ENCODE results near the gene GPX2.

GRCh38 chr14:64110229-64110657 is 183.9 kb downstream of the ESR2 start:
- PRO-cap, result no peak
- RAMPAGE, long total RNA, 4 experiments, result no peak in any of the 4 experiments

- PRO-cap, result no peak
- RAMPAGE, long total RNA, 4 experiments, result no peak in any of the 4 experiments
Measured at GRCh38 chr14:64196352-64197652, 97.4 kb downstream of the ESR2 start.

GRCh38 chr14:64218189-64219056 is 75.7 kb downstream of the ESR2 start:
- PRO-cap, result no peak
- RAMPAGE, long total RNA, 4 experiments, result no peak in any of the 4 experiments

DNA sequence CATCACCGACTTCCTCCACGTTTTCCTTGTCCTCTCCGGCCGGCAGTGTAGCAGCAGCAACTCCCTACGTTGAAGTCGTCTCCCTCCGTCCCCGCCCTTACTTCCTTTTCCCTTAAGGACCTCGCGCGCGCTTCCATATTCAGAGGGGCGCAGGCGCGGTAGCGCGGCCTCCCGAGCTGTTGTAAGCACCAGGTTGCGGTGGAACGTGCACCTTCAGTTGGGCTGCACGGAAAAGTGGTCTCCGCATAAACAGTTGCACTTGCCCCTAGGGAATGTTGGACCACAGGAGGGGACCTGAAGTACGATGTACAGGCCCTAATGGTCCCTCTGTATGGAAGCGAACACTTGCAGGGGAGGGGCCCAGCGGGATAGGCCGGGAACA is 44.7 kb upstream of the ESR2 start:
- PRO-cap, result bidirectional peak, plus-strand start at position 142 of the sequence, minus-strand start outside the sequence
- RAMPAGE, long total RNA, 4 experiments, result no peak in any of the 4 experiments

GRCh38 chr14:64445108-64445901 is 20.0 kb upstream of the AKAP5 start:
- PRO-cap, result no peak
- RAMPAGE, long total RNA, 4 experiments, result no peak in any of the 4 experiments

DNA sequence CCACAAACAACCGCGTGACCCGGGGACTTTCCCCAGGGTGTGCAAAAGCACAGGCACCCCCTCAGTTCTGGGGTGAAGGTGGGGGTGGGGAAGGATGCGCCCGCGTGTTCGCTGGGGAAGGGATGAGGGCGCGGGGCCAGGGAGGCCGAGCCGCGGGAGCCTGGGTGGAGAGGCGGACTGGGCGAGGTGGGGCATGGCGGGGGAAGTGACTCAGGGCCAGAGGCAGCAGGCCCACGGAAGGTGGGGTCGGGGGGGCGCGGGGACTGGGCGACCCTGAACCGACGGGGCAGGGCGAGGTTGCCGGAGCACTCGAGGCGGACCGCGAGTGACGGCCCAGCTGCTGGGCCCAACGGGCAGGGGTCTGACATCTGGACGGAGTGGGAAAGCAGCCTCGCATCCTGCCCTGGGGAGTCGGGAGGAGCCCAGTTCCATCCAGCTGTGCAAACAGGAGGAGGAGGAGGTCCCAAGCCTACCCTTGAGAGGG is 418 bp upstream of the ZBTB25 start:
- PRO-cap, result bidirectional peak, plus-strand start at position 276 of the sequence, minus-strand start at position 179 of the sequence
- RAMPAGE, long total RNA, 4 experiments, result start-site peak on the plus strand in 2 of 4 experiments, centred at positions 269 to 301 of the sequence, 16 to 20 reads per replicate

GRCh38 chr14:64516370-64516798 is 11.8 kb downstream of the ZBTB1 start:
- PRO-cap, result no peak
- RAMPAGE, long total RNA, 4 experiments, result no peak in any of the 4 experiments

- PRO-cap, result no peak
- RAMPAGE, long total RNA, 4 experiments, result no peak in any of the 4 experiments
Measured at GRCh38 chr14:64692505-64693063, 11.6 kb upstream of the PLEKHG3 start.

- PRO-cap, result no peak
- RAMPAGE, long total RNA, 4 experiments, result no peak in any of the 4 experiments
Measured at GRCh38 chr14:64702951-64703588, 1.2 kb upstream of the PLEKHG3 start.

- PRO-cap, result no peak
- RAMPAGE, long total RNA, 4 experiments, result no peak in any of the 4 experiments
Measured at GRCh38 chr14:64717285-64717554, 13.0 kb downstream of the PLEKHG3 start.

GRCh38 chr14:64757723-64758730 is 53.8 kb downstream of the PLEKHG3 start:
- PRO-cap, result no peak
- RAMPAGE, long total RNA, 4 experiments, result no peak in any of the 4 experiments

- PRO-cap, result no peak
- RAMPAGE, long total RNA, 4 experiments, result no peak in any of the 4 experiments
Measured at GRCh38 chr14:64854830-64855206, 24.9 kb downstream of the SPTB start.

DNA sequence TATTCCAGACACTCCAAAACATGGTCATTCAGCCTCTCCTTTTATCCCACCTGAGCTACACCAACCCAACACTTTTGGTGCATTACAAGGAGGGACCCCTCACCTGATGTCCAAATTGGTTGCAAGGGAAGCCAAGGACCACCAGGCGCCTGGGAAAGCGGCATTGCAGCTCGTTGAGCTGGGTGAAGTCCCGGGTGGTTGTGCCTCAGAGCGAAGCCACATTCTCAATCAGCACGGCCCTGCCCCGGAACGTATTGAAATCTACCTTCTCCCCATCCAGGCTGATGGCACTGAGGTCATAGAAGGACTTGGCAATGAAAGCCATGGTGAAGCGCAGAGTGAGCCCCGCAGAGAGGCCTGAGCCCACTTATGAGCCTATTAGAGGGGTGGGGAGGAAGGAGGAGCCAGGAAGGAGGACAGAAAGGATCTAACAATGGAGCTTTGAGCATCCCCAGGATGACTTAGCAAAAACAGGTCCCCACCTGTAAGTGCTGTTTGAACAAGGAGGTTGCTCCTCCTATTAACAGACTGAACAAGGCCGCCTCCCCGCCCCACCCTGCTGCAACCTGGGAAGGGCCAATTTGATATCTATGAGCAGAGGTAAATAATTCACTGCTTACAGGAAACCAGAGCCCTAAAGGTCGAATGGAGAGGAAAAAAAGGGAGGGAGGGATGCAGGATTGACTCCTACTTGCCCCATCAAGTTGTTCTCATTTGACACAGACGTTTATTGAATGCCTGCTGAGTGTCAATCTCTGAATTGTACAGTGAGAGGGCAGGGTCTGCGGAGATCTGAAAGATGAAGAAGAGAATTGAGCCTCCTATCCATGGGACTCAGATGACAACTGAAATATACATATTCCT is at the start of gene GPX2:
Gene GPX2, minus strand, starts transcription at position 344 of the 864 bp plus-strand sequence.
- PRO-cap, result no peak
- RAMPAGE, long total RNA, 4 experiments, result no peak in any of the 4 experiments

- PRO-cap, result bidirectional peak, plus-strand start at chr14:65102836, minus-strand start at chr14:65102517
- RAMPAGE, long total RNA, 4 experiments, result no peak in any of the 4 experiments
Measured at GRCh38 chr14:65102773-65103368, 554 bp upstream of the MAX start.

GRCh38 chr14:65118184-65118922 is 16.0 kb upstream of the MAX start:
- PRO-cap, result bidirectional peak, plus-strand start at chr14:65118658, minus-strand start at chr14:65118433
- RAMPAGE, long total RNA, 4 experiments, result no peak in any of the 4 experiments

- PRO-cap, result unidirectional peak, plus-strand start at chr14:65210386
- RAMPAGE, long total RNA, 4 experiments, result no peak in any of the 4 experiments
Measured at GRCh38 chr14:65210055-65210447, 107.7 kb upstream of the MAX start.

GRCh38 chr14:65353006-65353441 is 59.5 kb upstream of the FUT8 start:
- PRO-cap, result no peak
- RAMPAGE, long total RNA, 4 experiments, result no peak in any of the 4 experiments

GRCh38 chr14:65413369-65413814 is 862 bp downstream of the FUT8 start:
- PRO-cap, result no peak
- RAMPAGE, long total RNA, 4 experiments, result no peak in any of the 4 experiments

- PRO-cap, result no peak
- RAMPAGE, long total RNA, 4 experiments, result no peak in any of the 4 experiments
Measured at GRCh38 chr14:65482994-65483490, 70.5 kb downstream of the FUT8 start.

DNA sequence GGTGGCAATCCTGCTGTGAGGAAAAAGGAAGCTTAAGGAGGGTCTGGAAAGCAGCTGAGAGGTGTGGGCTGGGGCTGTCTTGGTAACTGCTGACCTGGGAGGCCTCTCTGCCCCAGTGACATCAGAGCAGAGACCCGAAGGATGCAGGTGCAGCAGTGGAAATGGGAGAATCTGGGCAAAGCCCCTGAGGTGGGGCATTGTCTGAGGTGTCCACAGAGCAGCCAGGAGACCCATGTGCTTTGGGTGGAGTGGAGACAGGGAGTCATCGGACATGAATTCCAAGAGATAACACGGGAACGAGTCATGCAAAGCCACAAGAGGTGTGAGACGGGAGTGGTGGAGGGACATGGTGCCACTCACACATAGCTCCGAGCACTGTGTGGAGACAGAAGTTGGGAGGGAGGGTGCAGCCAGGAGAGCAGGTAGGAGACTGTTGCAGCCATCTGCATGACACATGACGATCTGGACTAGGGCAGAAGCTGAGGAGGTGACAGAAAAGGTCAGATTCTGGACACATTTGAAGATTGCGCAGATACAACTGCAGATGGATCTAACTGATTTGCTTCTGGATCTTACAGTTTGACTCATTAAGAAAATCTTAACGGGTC is 379.6 kb downstream of the FUT8 start:
- PRO-cap, result no peak
- RAMPAGE, long total RNA, 4 experiments, result no peak in any of the 4 experiments

Measured in gastroesophageal sphincter (tissue), 4 donors.